Sciatic nerve (tissue), 1 donor: ENCODE results near the gene KCMF1.

DNA sequence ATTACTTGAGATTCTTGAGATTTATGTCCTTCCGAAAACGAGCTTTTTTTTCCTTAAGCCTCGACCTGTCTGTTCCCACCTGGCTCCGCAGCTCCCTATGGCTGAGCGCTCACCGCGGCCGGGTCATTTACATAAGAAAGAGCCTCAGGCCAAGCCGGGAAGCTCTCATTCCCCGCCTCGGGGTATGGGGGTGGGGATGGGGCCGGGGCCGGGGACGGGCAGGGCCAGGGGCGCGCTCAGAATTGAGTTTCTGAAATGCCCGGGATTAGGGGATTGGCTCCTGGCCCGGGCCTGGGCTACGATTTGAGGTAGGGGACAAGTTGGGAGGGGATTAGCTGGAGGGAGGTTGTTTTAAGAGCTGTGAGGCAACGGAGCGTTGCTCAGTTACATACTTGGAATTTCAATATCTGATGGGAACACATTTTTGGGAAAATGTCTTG is 1.5 kb downstream of the HK2 start:
- PRO-cap, result no peak

- PRO-cap, result no peak
These were observed 2.1 kb downstream of the HK2 start for GRCh38 chr2:74836057-74836484.

- PRO-cap, result no peak
These were observed 2.8 kb downstream of the HK2 start for GRCh38 chr2:74836485-74837370.

DNA sequence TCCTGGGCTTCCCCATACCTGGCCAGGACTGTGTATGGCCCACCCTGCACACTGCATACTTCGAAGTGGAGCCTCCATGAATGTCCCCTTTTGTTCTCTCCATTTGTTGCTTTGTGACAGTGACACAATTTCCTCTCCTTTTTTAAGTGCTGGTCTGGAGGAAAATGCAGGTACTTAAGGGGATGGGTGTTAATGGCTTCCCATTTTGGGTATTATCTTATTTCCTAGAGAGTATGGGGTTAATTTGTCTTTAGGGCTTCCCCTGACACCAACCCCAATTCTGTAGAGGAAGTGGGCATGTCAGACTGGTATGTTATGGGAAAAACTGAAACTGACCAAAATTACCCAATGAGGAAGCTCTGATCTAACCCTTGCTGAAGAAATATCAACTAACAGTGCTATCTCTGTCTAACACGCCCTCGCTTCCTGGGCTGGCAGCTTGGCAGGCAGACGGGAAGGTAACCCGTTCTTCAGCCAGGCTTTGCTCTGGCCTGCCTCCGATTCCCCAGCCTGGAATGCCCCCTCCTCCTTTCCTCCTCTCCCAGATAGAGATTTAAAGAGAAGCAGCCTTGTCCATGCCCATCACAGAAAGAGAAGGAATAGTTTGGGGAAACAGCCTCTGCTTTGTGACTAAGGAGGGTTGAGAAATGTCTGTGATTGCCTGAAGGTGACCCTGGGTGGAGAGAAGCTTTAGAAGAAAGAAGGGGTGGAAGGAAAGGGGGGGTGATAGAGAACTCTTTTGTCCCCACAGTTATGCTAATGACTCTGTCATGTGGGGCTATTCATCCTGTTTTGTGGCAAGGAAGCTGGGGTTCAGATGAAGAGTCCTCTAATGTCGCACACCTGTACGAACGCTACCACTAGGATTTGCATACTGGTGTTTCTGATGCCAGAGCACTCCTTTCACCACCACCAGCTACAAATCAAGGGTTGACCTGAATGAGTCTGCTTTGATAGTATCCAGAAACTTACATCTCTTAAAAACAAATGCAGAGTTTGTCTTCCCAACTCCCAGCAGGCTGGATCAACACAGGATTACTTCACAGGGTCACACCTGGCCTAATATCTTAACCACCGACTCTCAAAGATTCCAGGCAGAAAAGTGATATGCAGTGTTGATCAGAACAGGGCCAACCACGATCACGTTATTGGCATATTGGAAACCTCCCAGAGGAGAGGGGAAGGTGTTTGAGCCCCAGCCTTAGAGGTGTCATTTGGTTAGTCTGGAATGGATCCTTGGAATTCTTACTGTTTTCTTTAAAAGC is 15.5 kb downstream of the HK2 start:
- PRO-cap, result no peak

DNA sequence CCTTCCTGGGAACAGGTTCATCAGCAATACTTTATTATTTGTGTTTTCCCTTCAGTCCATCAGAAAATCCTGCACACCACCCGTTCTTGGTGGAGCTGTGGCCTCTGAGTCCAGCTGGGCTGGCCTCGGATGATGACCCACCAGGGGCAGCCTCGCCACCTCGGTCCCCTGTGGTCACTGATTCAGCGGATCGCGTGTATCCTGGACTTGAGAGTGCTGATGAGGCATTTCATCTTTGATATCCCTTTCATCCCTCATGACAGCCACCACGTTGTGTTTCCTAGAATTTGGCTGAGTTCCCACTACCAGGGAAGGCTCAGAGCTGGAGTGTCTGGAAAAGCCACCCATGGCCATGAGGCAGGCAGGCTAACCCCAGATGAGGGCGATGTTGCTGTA is 31.3 kb downstream of the HK2 start:
- PRO-cap, result no peak

DNA sequence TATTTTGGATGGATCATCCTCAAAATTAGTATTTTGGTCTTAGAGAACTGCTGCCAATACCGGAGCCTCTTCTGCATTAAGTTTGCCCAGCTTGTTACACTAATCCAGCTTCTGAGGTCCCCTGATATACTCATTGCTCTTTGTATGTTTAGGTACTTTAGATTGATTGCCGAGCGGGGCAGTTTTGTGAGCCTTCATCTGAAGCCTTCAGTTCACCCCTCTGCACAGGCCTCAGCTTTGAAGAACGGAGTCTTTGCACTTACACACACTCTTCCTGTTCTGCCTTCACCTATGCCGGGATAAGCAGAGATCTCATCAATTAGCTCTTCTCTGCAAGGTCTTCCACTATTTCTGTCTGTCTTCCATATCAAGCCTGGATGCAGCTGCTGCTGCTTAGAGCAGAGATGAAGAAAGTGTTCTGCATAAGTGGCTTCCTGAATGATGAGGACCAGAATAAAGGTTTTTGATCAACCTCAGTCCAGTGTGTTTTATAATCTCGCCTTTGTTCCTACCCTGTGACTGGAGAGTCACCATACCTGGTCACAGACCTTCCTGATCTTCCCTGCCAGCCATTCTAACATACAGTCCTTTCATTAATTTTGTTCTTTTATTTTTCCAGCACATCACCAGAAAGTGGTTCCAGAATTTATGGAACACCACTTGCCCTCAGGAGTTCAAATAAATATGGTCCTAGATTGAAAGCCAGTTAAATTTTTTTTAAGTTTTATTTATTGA is 11.0 kb downstream of the POLE4 start:
- PRO-cap, result no peak

DNA sequence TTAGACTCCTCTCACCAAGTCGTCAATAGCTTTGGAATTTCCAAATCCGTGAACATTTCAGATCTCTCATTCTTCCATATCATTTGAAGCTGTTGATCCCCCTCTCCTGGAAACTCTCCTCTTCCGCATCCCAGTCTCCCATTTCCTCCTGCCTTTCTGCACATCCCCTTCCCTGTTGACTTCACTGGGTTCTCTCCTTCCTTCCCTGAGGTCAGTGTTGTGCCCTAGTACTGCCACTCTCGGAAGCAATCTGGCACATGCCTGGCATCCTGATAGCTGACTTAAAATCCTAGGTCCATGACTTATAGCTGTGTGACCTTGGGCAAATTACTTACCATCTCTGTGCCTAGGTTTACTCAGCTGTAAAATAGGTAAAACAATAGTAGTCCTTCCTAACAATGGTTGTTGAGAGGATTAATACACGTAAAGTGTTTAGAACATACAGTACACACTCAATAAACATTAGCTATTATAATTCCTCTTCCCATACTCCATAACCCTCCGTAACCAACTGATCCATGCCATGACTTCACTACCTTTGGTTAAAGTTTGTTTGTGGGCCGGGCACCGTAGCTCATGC is 9.3 kb downstream of the EVA1A start:
- PRO-cap, result no peak

- PRO-cap, result no peak
These were observed 431.6 kb downstream of the LRRTM4 start for GRCh38 chr2:77090510-77091055.

DNA sequence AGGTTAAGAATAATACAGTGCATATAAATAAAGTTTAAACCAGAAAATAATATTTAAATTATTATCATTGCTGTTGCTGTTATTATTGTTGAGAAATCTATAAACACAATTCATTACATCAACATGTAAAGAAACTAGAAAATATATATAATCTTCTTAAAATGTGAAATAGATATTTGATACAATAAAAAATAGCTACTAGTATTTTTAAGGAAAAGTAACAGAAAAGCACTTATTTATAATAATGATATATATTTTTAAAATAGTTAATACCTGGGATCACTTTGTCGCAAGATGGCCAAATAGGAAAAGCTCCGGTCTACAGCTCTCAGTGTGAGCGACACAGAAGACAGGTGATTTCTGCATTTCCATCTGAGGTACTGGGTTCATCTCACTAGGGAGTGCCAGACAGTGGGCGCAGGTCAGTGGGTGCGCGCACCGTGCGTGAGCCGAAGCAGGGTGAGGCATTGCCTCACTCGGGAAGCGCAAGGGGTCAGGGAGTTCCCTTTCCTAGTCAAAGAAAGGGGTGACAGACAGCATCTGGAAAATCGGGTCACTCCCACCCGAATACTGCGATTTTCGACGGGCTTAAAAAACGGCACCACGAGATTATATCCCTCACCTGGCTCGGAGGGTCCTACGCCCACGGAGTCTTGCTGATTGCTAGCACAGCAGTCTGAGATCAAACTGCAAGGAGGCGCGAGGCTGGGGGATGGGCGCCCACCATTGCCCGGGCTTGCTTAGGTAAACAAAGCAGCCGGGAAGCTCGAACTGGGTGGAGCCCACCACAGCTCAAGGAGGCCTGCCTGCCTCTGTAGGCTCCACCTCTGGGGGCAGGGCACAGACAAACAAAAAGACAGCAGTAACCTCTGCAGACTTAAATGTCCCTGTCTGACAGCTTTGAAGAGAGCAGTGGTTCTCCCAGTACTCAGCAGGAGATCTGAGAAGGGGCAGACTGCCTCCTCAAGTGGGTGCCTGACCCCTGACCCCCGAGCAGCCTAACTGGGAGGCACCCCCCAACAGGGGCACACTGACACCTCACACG is 70.7 kb upstream of the LRRTM4 start:
- PRO-cap, result no peak

DNA sequence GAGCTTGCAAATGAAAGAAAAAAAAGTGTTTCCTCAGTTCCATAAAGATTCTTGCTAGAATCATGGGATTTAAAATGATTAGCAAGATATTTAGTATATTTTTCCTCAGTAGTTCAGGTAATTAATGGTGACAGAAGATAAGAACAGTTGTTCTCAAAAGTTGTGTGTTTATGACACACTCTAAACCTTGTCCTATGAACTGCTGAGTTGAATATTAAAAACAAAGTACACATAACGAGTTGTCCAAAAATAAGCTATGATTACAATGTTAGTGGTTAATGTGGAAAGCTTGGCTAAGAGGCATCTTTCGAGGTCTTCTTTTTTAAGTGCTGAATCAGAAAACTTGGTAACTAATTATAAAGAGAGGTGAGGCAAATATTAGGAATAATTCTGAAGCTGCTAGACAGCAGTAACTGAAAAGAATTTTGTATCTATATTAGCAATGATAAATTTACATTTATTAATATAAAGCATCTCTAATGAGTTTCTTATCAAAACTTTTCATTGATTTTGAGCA is 1088.7 kb downstream of the SUCLG1 start:
- PRO-cap, result no peak

DNA sequence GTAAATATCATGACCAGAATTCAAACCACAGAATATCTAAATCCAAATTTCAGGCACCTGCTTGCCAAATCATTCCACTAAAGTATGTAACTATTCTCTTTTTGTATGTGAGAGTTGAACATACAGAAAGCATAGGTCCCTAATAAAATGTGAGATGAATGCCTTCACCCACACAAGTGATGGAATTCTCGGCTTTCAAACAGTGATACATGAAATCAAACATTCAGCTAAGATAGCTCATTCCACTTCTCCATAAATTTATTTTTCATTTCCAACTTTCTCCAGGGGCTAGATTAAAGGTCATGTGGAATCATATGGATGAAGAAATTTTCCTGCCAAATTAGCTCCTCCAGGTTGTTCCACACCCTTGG is 721.6 kb downstream of the SUCLG1 start:
- PRO-cap, result unidirectional peak, minus-strand start at position 192 of the sequence

GRCh38 chr2:84855773-84856088 is 25.2 kb downstream of the TRABD2A start:
- PRO-cap, result no peak

- PRO-cap, result bidirectional peak, plus-strand start at chr2:84970376, minus-strand start at chr2:84970392; bidirectional peak, plus-strand start at chr2:84971145, minus-strand start at chr2:84970956
These were observed at the start of gene KCMF1 for GRCh38 chr2:84970255-84971315. Gene KCMF1 (plus strand): TSS chr2:84971161.

DNA sequence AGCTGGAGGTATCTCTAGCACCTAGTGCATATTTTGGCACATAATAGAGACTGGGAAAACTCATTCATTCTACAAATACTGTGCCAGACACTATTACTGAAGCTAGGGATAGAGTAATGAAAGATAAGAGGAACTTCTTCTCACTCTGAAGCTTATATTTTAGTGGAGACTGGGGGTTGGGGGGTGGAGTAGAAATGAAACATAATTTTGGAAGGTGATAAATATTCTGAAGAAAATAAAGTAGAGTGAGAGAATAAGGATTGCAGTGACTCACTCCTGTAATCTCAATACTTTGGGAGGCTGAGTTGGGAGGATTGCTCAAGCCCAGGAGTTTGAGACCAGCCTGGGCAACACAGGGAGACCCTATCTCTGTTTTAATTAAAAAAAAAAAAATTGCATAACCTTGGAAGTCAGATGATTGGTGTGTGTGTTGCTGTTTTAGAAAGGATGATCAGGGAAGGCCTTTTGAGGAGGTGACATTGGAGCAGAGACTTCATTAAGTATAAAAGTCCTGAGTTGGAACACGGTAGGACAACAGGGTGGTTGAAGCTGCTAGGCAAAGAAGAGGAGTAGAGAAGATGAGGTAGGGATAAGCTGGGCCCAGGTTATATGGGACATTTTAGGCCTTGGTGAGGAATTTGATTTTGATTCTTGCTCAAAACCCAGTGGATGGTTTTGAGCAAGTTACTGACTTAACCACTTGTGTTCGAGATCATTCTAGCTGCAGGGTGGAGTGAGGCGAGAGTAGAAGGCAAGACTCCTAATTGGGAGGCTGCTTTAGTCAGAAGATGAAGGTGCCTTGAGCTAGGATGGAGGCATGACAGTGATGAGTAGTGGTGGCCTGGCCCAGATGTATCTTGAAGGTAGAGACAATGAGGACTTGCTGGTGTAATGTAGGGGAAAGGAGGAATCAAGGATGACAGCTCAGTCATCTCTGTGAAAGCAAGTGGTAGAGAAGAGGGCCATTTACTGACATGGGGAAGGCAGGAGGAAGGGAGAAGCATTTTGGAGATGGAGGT is 19.6 kb downstream of the KCMF1 start:
- PRO-cap, result no peak

GRCh38 chr2:85056269-85057026 is 76.7 kb upstream of the TCF7L1 start:
- PRO-cap, result no peak

DNA sequence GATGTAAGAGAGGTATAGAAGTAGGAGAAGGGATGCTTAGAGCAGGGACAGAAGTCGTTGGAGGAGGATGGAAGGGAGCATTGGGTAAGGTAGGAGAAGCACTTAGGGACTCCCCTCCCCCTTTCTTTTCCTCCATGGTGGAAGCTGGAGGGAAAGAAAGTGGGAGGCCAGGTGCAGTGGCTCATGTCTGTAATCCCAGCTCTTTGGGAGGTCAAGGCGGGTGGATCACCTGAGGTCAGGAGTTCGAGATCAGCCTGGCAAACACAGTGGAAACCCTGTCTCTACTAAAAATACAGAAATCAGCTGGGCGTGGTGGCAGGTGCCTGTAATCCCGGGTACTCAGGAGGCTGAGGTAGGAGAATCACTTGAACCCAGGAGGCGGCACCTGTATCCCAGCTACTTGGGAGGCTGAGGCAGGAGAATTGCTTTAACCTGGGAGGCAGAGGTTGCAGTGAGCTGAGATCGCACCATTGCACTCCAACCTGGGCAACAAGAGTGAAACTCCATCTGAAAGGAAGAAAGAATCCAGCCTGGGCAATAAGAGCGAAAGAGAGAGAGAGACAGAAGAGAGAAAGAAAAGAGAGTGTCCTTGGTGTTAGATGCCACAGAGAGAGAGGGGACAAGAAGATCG is 7.3 kb downstream of the TCF7L1 start:
- PRO-cap, result no peak

DNA sequence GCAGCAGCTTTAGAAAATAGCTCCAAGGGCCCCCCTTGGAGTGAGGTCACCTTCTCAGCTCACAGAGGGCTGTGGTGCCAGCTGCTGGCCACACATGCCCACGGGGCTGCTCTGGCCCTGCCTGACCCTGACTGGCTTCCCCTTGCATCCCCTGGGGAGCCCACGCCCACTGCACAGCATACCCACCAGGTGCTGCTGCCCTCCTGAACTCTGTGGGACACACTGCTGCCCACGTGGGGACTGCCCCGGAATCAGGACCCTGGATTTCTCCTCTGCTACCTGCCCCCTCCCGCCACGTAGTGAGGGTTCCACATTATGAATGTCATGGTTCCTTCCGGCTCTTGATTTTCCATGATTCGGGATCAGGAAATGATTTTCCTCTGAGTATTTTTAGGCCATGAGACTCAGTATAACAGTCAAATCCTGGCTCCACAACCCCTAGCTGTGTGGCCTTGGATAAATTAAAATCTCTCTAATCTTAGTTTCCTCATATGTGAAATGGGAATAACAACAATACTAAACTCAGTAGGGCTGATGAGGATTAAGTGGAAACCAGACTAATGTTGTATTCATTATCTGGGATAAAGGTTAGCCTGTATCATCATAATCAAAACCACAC is 70.1 kb downstream of the TGOLN2 start:
- PRO-cap, result no peak

DNA sequence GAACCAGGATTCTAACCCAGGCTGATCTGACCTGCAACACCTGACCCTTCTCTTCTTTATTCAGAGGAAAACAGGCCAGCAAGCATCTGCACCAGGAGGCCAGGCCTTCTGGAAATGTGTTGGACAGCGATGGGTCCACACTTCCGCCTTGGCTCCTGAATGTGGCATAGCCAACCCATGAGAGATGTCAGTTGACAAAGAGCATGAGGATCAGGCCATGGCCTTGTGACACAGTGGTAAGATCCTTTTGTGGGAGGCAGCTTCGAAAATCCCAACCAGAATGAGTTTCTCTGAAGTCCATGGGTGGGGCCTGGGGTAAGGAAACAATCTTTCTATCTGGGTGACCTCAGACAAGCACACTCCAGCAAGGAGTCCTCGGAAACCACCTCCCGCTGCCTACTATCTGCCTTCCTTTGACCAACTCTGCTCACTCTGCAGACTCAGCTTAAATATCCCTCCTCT is 3.7 kb upstream of the SH2D6 start:
- PRO-cap, result no peak

DNA sequence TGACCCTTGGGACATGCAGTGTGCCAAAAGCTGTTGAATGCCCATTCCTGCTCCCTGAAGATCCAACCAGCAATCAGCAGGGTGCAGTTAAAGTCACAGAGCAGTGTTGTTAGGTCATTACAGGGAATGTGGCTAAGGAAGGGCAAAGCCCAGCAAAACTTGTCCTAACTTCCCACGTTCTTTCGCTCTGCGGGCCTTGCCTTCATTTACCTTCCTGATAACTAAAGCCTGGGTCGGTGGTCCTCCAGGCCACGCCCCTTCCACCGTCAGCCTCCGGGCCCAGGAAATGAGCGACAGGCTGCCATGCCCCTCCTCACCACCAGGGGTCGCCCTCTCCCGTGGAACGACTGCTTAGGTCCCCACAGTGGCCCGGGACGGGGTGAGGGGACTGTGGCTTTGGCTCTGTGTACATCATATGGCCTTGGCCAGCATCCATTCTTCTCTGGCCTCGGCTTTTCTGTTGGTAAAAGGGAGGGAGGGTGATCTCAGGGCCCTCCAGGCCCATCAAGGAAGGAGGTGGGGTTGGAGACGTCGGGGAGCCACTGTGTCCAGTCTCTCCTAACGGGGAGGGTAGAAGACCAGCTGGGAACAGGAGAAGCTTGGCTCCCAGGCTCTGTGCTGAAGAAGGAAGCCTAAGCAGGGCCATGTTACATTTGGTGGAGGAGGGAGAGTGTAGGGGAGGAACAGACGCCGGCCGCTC is 2.1 kb downstream of the SH2D6 start:
- PRO-cap, result unidirectional peak, plus-strand start at position 364 of the sequence; unidirectional peak, plus-strand start at position 512 of the sequence

GRCh38 chr2:85437544-85438513 is 19.3 kb downstream of the SH2D6 start:
- PRO-cap, result bidirectional peak, plus-strand start at chr2:85437750, minus-strand start at chr2:85437658; bidirectional peak, plus-strand start at chr2:85438316, minus-strand start at chr2:85437951; bidirectional peak, plus-strand start at chr2:85438367, minus-strand start at chr2:85438372